Measurements from ENCODE around the genes TPTE2, PSPC1, IFT88 and XPO4.

DNA sequence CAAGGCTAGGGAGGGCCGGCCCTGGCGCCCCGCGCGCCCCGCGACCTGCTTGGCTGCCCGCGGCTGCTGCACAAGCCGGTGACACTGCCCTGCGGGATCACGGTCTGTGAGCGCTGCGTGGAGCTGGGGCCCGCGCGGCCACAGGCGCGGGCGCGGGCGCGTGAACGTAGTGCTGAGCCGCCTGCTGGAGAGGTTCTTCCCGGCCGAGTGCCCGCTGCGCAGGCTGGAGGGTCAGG lies 572.3 kb downstream of the TUBA3C start:
- PRO-cap: no peak
- RAMPAGE, long total RNA, 3 experiments: no peak in any of the 3 experiments

DNA sequence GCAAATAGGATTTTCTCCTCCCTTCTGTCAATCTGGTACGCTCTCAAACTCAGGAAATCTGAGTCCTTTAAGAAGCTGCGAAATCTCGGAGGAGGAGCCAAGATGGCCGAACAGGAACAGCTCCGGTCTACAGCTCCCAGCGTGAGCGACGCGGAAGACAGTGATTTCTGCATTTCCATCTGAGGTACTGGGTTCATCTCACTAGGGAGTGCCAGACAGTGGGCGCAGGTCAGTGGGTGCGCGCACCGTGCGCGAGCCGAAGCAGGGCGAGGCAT lies 64.7 kb downstream of the TPTE2 start:
- PRO-cap: no peak
- RAMPAGE, long total RNA, 3 experiments: no peak in any of the 3 experiments

DNA sequence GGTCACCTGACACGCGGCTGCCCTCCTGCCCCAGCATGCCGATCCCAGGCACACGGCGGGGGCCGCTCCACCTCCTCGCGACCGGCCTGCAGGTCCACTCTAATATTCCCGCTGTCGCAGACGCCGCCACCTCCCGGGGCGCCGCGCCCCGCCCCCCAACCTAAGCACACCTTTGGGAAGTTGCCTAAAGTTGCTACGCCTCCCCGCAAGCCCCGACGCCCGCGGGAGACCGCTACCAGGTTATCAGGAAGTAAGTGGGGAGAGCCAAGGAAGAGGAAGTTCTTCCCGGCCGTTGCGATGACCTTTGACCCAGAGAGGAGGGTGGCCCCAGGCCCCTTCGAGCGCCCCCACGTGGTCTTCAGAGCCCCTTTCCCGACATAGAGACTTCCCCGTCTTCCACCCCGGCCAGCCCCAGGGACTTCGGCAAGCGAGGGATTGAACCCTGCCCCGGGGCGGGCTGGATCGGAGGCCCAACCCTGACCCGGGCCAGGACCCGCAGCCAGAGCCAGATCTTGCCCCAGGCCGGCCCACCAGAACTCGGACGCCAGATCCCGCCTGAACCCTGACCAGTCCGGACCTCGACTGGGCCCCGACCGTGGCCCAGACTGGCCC lies at the start of gene TPTE2:
Gene TPTE2, minus strand, starts transcription at position 269 of the 612 bp plus-strand sequence.
- PRO-cap: no peak
- RAMPAGE, long total RNA, 3 experiments: no peak in any of the 3 experiments

GRCh38 chr13:19601735-19602934 lies 31.3 kb upstream of the MPHOSPH8 start:
- PRO-cap: no peak
- RAMPAGE, long total RNA, 3 experiments: no peak in any of the 3 experiments

DNA sequence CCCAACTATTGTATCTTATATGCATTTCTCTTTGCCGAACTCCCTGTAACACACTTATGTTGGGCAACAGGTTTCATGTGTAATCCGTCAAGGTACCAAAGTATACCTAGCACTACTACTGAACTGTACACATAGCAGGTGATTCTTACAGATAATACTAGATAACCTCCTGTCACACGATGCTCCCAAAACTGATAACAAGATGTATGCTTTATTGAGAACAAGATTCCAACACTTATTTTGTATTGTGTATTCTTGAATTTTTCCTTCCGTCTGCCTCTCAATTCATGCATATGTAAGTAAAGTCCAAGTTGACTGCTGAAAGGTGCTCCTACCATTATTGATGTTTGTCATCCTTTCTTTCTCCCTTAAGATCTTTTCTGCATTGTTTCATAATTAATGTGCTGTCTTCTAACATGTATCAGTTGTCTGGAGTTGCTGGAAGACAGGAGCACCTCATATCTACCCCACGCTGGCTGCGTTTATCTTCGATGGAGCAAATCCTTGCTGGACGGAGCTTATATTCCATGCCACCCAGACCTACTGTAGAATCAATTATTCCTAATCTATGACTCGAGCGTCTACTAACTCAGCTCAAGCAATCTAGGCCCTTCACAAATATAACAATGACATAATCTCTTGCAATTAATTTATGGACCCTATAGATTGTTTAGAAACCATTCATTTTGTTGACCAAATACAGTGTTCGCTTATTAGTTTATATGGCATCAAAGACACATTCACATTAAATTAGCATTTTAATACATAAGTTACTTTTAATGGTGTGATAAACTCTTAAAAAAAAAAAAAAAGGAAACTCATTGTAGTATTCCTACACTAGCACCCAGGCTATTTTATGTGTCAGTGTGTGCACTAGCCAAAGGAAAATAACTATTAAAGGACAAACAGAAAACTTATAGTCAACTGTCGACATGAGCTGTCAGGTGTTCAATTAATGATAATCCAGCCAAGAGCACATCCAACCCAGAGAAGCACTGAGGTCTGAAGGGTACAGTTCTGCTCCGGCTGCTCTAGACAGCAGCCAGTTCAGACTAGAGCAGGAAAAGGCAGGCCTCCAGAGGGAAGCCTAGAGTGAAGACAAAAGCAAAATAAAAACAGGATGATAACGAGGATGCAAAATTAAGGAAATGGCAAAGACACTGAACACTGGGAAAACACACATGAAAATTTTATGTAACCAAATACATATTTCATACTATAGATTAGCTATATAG lies 55.1 kb downstream of the MPHOSPH8 start:
- PRO-cap: no peak
- RAMPAGE, long total RNA, 3 experiments: no peak in any of the 3 experiments

DNA sequence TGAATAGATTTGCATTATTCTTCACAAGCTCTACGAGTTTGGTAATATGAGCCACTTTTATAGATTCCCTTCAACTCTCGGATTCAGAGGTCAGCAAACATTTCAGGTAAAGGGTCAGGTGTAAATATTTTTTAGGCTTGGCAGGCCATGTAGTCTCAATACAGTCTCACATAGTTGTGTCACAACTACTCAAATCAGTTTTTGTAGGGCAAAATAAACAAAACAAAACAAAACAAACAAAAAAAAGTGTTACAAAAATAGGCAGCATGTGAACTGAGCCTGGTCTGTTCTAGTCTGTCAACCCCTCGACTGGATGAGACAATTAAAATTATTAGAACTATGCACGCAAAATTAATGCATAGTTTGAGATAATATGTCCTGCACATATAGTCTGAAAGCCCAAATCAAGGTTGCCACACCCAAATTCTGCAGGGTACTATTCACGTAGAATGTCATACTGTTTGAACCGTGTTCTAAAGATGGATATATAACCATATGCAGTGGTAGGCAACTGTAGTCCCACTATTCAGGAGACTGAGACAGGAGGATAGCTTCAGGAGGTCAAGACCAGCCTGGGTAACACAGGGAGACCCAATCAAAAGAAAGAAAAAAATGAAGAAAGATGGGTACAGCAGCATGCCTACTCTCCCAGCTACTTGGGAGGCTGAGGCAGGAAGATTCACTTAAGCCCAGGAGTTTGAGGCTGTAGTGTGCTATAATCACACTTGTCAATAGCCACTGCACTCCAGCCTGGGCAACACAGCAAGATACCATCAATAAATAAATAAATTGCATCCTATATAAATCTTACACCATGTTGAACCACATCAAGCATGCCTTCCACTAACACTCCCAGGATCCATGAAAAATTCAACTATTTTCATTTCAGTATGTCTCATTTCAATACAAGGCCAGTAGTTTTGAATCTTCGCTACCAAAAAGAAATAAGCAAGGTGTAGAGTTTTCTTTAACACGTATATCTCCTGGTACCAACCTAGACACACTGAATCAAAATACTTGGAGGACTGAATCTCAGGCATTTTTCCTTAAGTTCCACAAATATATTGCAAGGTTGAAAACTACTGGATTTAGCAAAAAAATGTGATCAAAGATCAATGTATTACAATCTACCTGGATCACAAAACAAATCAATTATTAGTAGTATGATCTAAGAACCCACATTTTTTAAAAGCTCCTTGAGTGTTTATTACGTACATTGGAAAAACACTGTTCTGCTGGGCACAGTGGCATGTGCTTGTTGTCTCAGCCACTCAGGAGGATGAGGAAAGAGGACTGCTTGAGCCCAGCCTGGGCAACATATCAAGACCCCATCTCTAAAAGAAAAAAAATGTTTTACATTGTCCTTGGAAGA lies 56.9 kb downstream of the PSPC1 start:
- PRO-cap: no peak
- RAMPAGE, long total RNA, 3 experiments: no peak in any of the 3 experiments

GRCh38 chr13:19782877-19783206 lies at the start of gene PSPC1:
Gene PSPC1 (minus strand): TSS chr13:19782945.
- PRO-cap: bidirectional peak, plus-strand start at chr13:19783090, minus-strand start at chr13:19782929
- RAMPAGE, long total RNA, 3 experiments: no peak in any of the 3 experiments

- PRO-cap: no peak
- RAMPAGE, long total RNA, 3 experiments: no peak in any of the 3 experiments
Measured at GRCh38 chr13:19862019-19862310, 1.5 kb downstream of the ZMYM5 start.

GRCh38 chr13:19863734-19864606 lies 521 bp upstream of the ZMYM5 start:
- PRO-cap: bidirectional peak, plus-strand start at chr13:19863866, minus-strand start at chr13:19863519; unidirectional peak, plus-strand start at chr13:19864224
- RAMPAGE, long total RNA, 3 experiments: no peak in any of the 3 experiments

- PRO-cap: no peak
- RAMPAGE, long total RNA, 3 experiments: no peak in any of the 3 experiments
Measured at GRCh38 chr13:20090968-20091389, 69.9 kb downstream of the GJA3 start.

GRCh38 chr13:20247367-20247566 lies 15.1 kb upstream of the GJB6 start:
- PRO-cap: no peak
- RAMPAGE, long total RNA, 3 experiments: no peak in any of the 3 experiments

DNA sequence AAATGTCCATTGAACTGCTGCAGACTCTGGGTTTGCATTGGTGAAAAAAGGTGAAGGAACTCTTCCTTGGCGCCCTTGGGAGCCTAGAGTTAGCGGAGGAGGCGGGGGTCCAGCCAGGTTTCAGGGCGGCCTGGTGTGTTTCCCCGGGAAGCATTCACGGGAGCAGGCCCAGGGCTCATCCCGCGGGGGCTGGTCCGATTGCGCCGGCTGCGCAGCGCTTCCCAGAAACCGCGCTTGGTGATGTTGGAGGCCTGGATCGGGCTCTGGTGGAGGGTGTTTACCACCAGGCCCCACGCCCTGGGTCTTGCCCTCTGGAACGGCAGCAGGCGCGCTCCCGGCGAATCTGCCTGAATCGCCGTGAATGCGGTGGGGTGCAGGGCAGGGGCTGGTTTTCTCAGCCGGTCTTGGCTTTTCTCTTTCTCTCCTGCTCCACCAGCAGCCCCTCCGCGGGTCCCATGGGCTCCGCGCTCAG lies 69.2 kb upstream of the GJB6 start:
- PRO-cap: no peak
- RAMPAGE, long total RNA, 3 experiments: no peak in any of the 3 experiments

DNA sequence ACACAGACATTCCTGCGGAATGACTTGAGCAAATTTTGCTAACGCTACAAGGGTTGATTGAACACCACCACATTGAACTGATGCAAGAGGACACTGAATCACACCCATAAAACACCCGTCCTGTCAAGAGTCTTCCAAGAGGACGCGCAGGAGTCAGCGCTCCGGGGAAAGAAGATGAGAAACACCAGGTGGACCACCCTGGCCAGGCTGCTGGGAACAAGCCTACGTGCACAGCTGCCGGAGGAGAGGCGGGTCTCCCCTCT lies 105.6 kb downstream of the CRYL1 start:
- PRO-cap: unidirectional peak, plus-strand start at position 137 of the sequence
- RAMPAGE, long total RNA, 3 experiments: no peak in any of the 3 experiments

- PRO-cap: no peak
- RAMPAGE, long total RNA, 3 experiments: no peak in any of the 3 experiments
Measured at GRCh38 chr13:20520280-20520852, 5.3 kb downstream of the CRYL1 start.

GRCh38 chr13:20566963-20567674 lies at the start of gene IFT88:
Gene IFT88 (plus strand): TSS chr13:20567157.
- PRO-cap: bidirectional peak, plus-strand start at chr13:20567160, minus-strand start at chr13:20567056; bidirectional peak, plus-strand start at chr13:20567459, minus-strand start at chr13:20567390
- RAMPAGE, long total RNA, 3 experiments: start-site peak on the plus strand in 3 of 3 experiments, at chr13:20567151-20567205 at its widest, 71 to 91 reads per replicate

GRCh38 chr13:20573207-20573550 lies 6.2 kb downstream of the IFT88 start:
- PRO-cap: no peak
- RAMPAGE, long total RNA, 3 experiments: no peak in any of the 3 experiments

GRCh38 chr13:20902587-20903368 lies at the start of gene XPO4:
Gene XPO4 (minus strand): TSS chr13:20902746.
- PRO-cap: bidirectional peak, plus-strand start at chr13:20902859, minus-strand start at chr13:20902744
- RAMPAGE, long total RNA, 3 experiments: start-site peak on the minus strand in 3 of 3 experiments, at chr13:20902742-20902815 at its widest, 153 to 200 reads per replicate

GRCh38 chr13:21074928-21076198 lies 14.0 kb upstream of the LATS2 start:
- PRO-cap: unidirectional peak, plus-strand start at chr13:21075663; unidirectional peak, minus-strand start at chr13:21075854; unidirectional peak, minus-strand start at chr13:21075901
- RAMPAGE, long total RNA, 3 experiments: no peak in any of the 3 experiments

GRCh38 chr13:21124792-21125339 lies 15.1 kb upstream of the SAP18 start:
- PRO-cap: no peak
- RAMPAGE, long total RNA, 3 experiments: no peak in any of the 3 experiments

DNA sequence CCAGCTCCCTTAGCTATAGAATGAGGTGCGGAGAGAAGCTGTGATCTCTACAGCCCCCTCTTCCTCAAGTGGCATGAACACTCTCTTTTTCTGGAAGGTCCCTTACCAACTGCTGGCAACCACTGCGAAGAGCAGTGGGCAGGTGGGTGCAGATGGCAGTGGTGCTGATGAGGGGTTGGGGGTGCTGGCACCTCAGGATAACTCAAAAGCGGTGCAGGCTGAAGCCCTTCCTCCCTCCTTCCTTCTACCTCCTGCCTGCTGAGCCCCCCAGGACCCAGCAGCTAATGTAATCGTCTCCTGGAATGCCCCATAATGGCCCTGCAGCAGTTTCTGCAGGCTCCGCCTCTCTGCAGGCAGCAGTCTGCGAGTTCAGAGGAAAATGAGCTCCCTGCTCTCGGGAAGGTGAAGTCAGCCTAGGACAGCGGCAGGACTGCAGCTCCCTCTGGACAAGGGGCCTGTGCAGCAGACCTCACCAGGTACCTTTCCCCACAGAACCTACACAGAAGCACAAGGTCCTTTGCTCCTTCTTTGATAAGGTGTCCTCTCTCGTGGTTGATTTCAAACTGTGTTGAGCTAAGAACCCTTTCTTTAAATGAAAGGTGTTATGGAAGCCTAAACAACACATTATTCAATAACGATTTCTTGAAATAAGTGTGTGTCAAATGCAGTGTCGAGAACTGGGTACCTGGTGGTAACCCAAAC lies 130.9 kb downstream of the ZDHHC20 start:
- PRO-cap: no peak
- RAMPAGE, long total RNA, 3 experiments: no peak in any of the 3 experiments

All from subcutaneous adipose tissue (tissue), 3 donors.